ENCODE measurements around the genes PYGO1 and MNS1.

- RRBS: no CpG with 5 or more reads among the region's 9 CpGs
Observed at GRCh38 chr15:52220863-52221604, 29.8 kb upstream of the GNB5 start.

DNA sequence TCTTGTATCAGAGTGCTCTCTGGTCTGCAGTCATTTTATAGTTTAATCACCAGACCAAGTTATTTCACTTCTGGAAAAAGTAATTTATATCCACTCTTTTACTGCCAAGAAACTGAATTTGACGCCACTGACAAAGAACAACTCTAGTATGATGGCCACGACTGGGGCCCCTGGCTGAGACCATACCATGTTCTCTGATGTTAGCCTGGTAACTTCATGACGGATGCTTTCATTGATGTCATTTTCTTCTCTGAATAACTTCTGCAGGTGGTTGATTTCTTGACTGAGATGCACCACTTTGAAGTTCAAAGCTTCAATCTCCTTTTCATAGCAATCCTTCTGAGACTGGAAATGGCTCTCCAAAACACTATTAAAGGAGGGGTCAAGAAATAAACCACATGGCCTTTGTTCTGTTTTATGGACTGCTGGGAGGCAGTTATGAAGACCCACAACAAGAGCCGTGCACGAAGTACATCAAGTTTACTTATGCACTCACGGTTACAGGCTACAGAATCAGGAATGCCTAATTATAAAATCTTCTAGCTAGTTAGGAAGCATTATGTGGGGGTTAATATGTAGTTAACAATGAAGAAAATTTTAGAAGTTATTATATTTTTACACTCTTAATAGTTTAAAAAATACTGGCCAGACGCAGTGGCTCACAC, 32.3 kb upstream of the GNB5 start:
- RRBS: no CpG with 5 or more reads among the region's 7 CpGs

- RRBS: no CpG with 5 or more reads among the region's 18 CpGs
Observed at GRCh38 chr15:52234549-52235619, 43.7 kb upstream of the GNB5 start.

DNA sequence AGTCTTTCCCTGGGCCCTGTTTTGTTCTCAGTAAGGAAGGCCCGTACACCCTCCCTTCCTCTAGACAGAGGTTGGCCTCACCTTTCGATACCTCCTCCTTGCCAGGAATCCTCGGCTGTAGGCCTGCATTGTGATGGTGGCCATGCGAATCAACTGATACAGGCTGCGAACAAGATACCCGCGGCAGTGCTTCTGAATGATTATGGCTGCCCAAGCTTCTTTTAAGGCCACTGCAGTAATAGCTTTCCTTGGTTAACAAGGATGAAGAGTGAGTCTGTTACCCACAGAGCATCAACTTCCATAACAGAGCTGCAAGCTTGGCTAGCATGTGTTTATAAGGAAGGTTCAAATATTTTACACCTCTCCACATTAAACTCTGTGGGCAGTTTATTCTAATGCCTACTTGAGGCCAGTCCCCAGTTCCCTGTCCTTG, 50.8 kb upstream of the GNB5 start:
- RRBS: no CpG with 5 or more reads among the region's 7 CpGs

DNA sequence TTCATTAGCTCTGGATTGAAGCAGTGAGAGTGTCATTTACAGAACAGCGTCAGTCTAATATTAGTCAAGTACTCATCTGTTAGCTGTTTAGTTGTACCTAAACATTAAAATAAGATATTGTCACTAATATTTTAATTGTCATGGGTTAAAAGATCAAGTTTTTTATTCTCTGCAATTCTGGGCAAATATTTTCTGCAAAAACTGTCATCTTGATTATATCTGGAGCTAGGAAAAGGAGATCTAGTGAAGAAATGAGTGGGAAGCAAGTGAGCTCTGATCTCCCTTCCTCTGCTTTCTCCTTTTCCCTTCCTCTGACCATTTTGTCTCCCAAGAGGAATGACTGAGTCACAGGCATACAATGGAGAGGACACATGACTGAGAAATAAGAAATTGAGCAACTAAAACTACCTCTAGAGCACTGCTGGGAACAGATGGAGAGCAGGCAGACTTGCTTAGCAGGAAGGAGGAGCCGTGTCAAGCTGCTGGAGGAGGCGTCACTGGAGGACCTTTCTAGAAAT, 66.8 kb upstream of the MYO5C start:
- RRBS: no CpG with 5 or more reads among the region's 3 CpGs

DNA sequence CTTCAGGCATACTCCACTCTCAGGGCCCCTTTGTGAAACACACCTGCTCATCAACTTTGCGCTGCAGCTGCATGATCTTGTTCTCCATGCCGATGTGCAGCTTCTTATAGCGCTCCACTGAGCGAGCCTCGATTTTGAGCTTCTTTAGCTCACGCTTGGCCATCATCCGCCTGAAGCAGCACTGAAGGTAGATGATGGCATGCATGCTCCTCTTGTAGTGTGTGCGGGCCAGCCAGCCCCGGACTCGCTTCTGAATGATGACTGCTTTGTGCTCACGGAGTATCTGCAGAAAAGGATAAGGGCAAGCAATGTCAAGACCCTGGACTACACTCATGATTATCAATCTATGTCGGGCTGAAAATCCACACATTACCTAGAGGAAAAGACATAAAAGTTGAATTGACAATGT, 76.5 kb upstream of the MYO5C start:
- RRBS: no CpG with 5 or more reads among the region's 12 CpGs

- RRBS: no CpG with 5 or more reads among the region's 3 CpGs
Observed at GRCh38 chr15:52382968-52383599, 87.5 kb upstream of the MYO5C start.

DNA sequence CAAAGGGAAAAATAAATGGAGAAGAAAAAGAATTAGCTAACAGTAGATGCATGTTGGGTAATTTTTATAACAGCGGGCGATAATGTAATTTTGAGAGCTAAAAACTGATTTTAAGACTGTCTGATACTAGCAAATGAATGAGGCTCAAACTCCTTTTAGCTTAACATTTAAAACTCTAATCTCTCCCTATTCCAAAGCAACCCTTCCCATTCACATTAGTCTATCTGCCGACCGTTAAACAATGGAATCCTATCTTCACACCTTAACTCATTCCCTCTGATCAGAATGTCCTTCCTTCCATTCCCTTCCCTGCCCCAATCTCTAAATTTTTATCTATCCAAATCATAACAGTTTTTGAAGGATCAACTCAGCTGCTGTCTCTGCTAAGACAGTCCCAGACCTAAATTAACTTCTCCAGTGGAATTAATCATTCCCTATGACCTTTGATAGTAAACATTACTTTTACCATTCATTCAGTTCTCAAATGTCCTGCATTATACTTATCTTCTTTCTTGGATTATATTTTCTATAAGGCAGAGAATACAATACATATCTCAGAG, 16.2 kb downstream of the ATOSA start:
- RRBS: no CpG with 5 or more reads among the region's 4 CpGs

- RRBS: 4% methylated on average over 9 of the region's 52 CpGs
Observed at GRCh38 chr15:52785326-52786058, 4.6 kb downstream of the ONECUT1 start.

DNA sequence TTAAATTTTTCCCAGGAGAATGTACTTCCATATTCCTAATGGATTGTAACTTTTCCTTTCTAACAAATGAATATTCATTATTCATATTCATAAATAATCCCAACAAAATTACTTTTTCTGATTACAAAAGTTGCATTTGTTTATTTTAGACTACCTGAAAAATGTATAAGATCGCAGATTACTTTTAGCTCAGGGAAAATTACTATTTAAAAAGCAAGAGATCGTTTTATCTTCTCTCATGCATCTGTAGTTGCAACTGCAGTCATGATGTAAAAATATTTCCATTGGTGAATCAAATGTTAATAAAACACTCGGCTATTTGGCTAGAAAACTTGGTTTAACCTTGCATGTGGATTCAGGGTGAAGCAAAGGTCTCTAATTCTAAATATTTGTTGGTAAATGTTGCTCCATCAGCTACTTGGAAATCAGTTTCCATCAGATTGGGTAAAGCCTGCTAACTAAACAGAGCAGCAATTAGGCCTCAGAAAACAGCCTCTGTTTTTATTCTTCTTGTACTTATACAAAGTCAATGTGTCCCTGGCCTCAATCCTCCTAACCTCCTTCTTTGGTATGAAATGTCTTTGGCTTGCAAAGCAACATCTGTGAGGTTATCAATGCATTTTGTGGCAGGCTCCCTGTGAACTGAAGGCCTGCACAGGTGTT, 312.5 kb downstream of the WDR72 start:
- RRBS: no CpG with 5 or more reads among the region's 3 CpGs

DNA sequence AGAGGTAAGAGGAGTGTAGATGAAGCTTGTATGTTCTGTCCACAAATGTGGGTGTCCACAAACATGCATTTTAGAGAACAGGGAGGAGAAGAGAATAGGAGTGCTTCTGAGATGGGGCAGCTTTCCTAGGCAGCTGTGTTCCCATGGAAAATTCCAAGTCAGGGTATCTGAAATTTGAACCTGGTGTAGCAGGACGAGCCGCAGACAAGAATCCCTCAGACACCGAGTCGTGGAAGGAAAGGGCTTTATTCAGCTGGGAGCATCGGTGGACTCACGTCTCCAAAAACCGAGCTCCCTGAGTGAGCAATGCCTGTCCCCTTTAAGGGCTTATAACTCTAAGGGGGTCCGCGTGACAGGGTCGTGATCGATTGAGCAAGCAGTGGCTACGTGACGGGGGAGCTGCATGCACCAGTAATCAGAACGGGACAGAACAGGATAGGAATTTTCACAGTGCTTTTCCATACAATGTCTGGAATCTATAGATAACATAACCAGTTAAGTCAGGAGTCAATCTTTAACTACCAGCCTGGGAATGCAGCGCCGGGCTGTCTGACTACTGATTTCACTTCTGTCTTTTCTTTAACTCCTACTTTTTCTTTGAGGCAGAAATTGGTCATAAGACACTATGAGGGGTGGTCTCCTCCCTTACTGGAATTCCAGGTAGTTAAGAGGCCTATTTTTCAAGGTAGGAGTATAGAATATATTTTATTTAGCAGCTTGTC, 71.5 kb upstream of the WDR72 start:
- RRBS: no CpG with 5 or more reads among the region's 16 CpGs

DNA sequence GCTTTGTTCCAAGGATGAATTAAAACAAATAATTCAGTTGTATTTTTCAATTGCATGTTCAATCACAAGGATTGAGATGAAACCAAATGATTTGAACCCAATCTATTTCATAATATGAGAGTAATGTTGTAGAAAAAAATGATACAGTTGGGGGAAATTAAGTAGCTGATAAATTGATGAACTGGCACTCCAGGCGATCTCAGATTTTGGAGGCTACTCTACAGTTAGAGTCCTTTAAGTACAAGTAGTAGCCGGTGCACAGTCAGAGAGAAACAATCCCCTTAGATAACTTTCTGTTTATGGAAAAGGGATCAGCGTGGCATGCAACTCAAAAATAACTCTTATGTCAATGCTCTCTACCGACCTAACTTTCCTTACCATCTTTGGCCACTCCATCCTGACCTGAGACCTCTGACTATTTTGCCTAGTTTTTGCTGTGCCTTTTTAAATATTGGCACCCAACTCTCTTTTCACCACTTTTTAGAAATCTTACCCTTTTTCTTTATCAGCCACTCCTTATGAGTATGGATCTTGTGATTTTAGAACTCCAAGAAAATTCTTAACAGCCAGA, 299.6 kb downstream of the UNC13C start:
- RRBS: no CpG with 5 or more reads among the region's 4 CpGs

- RRBS: no CpG with 5 or more reads among the region's 8 CpGs
Observed at GRCh38 chr15:55360285-55361079, 41.5 kb downstream of the PIGB start.

DNA sequence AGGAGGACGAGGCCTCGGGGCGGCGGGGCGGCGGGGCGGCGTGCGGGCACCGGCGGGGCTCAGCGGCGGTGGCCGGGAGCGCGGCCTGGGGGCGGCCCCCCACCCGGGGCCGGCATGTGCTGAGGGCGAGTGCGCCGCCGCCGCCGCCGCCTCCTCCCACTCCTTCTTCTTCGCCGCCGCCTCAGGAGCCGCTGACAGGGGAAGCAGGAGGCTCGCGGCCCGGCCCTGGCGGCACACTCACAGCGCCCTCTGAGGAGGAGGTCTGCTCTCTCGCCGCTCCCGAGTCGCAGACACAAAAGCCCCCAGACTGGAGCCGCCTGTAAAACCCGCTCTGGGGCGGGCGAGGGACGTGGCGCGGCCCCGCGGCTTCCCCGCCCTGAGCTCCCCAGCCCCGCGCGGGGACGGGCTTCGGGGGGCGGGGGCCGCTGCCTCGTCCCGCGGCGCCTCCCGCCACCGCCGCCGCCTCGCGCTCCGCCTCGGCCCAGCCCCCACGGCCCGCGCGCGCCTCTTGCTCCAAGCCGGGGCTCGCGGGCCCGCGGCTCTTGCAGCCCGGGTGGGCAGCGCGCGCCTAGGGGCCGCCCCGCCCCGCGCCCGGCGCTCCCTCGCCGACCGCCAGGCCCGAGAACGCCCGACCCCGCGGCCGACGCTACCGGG, at the start of gene PYGO1:
PYGO1 (minus strand) TSS at position 294 of the 654 bp plus-strand sequence.
- RRBS: 3% methylated on average over 25 of the region's 99 CpGs

DNA sequence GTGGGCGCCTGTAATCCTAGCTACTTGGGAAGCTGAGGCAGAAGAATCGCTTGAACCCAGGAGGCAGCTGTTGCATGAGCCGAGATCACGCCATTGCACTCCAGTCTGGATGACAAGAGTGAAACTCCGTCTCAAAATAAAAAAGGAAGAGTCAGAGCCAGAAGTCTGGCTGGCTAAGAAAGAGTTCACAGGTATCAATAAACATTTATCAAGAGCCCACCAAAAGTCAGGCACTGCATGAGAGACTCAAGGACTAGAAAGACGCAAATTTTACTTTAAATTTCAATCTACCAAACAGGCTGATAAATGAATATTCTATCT, 59.0 kb upstream of the PYGO1 start:
- RRBS: no CpG with 5 or more reads among the region's 6 CpGs

- RRBS: no CpG with 5 or more reads among the region's 2 CpGs
Observed at GRCh38 chr15:55737217-55737963, 5.6 kb downstream of the PRTG start.

- RRBS: no CpG with 5 or more reads among the region's 22 CpGs
Observed at GRCh38 chr15:55741305-55742015, 1.5 kb downstream of the PRTG start.

DNA sequence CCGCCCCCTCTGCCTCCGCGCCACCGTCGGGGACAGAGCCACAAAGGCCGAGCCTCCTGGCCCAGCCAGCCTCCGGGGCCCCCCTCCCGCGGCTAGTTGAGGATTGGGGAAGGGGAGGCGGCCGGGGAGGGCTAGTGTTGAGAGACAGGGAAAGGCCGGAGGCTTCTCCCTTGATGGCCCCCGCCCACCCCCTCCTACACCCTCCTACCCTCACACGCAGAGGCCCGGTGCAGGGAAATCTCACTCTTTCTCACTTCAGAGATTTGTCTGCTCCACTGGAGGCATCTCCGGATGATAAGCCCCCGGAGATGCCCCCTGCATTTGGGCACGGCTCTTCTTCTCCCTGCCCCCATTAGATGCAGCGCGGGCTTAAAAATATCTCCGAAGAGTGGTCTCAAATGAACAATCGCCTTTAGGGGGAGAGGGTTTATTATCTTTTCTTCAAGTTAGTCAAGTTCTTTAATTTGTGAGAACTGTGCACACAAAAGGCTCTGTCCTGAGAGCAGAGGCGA, 495 bp upstream of the PRTG start:
- RRBS: 5% methylated on average over 14 of the region's 23 CpGs

DNA sequence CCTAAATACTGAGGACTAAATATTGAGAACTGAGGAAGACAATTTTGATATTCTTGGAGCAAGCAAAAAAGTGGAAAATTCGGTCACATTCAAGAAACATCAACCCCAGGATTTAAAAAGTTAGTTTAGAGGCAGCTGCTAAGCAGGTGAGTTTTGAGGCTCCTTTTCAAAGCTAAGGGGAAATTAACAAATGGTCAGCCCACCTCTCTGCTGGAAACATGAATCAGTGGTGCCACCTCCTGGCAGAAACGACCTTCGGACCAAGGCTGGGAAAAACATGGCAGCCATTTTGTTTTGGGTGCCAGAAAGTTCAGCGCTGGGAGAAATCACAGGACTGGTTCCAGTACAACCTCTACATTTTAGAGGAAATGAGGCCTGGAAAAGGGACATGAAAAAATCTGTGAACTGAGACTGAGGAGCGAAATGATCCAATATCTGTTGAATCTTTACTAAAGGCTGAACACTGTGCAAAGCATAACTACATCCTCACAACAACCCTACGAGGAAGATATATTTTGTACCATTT, 56.8 kb upstream of the PRTG start:
- RRBS: no CpG with 5 or more reads among the region's 6 CpGs

DNA sequence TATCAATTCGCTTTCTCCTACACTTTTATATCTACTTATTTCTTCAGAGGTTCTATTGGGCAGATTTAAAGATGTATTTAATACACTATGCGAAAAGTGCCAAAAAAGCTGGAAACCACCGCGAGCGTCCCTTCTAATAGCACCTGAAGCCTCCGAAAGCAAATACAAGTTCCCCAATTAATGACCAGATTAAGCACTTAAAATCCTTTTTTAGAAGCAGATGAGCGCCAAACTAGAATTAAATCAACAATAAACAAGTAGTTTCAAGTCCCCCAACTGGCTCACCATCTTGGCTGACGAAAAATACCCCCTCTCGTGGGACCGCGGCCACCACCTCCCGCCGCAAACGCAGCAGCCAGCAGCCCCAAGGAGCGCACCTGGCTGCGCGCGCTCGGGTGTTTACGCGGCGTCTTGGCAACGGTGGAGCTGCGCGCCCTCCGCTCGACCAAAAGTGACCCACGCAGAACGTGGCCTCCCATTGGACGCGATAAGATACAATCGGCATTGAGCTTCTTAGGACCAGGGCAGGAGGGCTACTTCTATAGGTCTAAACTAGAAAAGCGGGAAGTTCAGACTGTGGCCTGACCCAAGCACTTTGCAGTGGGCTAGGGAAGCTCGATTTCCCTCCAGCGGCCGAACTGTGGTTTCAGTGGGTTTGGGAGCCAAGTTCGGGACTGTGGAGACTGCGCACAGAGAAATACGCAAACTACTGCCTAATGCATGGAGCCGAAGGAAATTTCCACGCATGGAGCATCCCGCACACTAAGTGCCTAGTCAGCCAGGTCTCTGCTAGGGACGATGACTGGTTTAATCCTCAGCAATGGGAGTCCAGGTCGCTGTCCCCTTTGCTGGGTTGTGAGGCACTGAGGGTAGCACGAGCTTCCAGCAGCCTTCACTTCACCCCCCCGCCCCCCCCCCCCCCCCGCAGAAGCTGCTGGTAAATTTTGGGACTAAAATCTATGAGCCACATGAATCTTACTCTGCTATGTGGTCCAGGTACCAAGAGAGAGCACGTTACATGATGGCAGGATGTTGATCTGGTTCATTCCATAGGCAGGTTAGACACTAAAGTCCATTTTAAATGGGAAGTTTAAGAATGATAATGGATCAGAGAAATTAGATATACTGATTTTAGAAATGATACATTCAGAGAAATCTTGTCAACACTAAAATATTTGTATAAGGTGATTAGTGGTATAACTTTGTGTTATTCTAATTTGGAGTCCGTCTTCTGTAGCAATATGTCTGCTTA, at the start of gene MNS1:
MNS1 (minus strand) TSS at position 453 of the 1,252 bp plus-strand sequence.
- RRBS: no CpG with 5 or more reads among the region's 49 CpGs